Spinal cord (tissue), 3 donors: ENCODE data around the gene ZBTB7C.

- PRO-cap, result no peak
- RAMPAGE, long total RNA, result no peak
Observed at GRCh38 chr18:44779020-44779717, 98.5 kb downstream of the SETBP1 start.

- PRO-cap, result no peak
- RAMPAGE, long total RNA, result no peak
Observed at GRCh38 chr18:44783828-44784111, 103.1 kb downstream of the SETBP1 start.

- PRO-cap, result no peak
- RAMPAGE, long total RNA, result no peak
Observed at GRCh38 chr18:45686702-45686980, 37.3 kb upstream of the SLC14A1 start.

- PRO-cap, result no peak
- RAMPAGE, long total RNA, result no peak
Observed at GRCh38 chr18:45686981-45687653, 36.9 kb upstream of the SLC14A1 start.

- PRO-cap, result no peak
- RAMPAGE, long total RNA, result no peak
Observed at GRCh38 chr18:45688803-45689333, 35.1 kb upstream of the SLC14A1 start.

- PRO-cap, result no peak
- RAMPAGE, long total RNA, result no peak
Observed at GRCh38 chr18:45739133-45739838, 15.3 kb downstream of the SLC14A1 start.

DNA sequence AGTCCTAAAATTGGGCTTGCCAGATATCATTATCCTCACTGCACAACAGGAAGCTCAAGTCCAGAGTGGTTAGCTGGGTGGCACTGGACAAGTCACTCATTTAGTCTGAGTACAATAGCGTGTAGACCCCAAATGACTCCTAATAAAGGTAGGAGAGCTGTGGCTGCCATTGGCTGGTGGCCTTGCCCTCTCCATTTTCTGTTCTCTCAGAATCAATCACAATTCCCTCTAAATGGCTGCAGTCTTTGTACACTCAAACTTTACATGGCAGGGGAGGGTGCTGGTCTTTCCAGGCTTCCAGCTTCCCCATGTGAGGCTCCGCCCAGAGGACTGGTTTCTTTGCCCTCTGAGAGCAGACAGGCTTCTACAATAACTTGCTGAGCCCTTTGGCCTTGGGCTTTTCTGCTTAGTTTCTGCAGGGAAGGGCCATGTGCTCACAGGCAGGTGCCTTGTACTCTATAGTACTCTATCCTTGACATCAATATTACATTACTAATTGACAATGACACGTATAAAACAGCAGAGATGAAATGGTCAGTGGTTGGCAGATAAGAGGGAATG lies 11.6 kb downstream of the PSTPIP2 start:
- PRO-cap, result no peak
- RAMPAGE, long total RNA, result no peak

DNA sequence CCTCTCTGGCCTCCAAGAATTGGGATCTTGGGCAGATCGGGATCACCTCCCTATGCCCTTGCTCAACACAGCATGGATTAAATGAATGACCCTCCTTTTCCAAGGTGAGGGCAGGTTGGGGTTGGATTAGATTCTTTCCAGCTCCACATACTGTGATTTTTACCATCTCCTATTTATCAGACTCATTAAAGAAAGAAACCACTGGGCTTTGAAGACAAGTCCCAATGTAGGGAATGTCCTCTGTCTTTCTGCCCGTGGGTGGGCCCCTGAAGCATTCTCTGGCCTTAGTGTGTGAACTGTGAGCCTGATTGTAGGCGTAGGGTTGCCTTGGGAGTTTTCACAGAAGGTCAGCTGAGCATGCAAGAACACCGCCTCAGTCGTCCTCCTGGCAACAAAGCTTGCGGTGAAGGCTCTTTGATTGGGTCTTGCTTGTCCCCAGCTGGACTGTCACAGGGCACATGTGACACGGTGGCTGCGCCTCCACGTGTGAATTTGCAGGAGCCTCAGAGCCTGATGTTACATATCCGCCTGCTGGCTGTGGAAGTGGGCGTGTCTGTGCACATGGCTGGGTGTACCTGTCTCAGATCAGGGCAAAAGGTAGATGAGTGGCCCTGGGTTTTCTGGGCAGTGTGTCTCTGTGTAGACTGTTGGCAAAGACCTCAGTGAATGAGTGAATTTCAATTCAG lies 1.0 kb upstream of the RNF165 start:
- PRO-cap, result no peak
- RAMPAGE, long total RNA, result no peak

DNA sequence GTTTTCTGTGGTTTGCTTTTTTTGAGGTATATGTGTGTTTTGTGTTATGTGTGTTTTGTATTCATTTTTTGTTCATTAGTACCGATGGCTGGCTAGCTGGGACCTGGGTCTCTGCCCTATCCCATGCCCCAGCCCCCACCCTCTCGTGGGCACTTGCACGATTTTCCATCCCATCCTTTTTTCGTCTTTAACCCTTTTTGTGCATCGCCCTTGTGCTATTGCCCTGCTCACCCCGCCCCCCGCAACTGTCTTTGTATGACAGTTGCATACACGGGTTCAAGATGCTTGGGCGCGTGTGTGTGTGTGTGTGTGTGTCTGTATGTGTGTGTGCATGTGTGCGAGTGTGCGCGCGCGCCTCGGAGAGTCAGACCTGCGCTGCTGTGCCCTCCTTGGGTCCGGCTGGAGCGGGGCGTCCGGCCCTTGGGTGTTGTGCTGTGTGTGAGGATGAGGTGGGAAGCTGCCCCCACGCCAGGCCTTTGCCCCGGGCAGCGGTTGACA lies 984 bp downstream of the RNF165 start:
- PRO-cap, result no peak
- RAMPAGE, long total RNA, result no peak

GRCh38 chr18:46356262-46356759 lies 22.5 kb downstream of the RNF165 start:
- PRO-cap, result no peak
- RAMPAGE, long total RNA, result no peak

GRCh38 chr18:46823219-46823835 lies 66.5 kb upstream of the ST8SIA5 start:
- PRO-cap, result no peak
- RAMPAGE, long total RNA, result no peak

DNA sequence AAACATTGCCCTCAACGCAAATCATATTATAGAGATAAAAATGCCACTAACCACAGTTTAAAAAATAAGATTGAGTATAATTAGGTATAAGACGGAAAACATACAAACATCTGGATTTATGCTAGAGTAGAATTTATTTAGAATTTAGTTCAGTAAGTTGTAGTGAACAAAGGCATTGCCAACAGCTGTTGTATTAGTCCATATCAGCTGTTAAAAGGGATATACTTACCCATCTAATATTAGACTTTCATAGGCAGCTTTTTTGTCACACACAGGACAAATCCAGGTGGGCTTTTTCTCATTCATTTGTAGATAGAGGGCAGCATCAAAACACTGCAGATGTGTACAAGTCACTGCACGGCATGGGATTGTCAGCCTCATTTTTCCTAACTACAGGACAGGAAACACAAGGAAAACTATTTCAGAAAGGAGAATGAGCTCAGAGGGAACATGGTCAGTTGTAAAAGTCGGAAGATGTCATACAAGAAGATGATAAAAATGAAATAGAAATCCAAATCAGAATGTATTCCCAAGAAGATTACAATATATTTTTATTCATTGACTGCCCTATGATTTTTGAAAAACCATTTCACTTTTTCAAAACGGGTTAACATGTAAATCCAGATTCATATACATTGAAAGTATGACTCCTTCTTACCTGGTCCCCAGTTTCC lies 79.4 kb upstream of the ST8SIA5 start:
- PRO-cap, result no peak
- RAMPAGE, long total RNA, result no peak

- PRO-cap, result no peak
- RAMPAGE, long total RNA, result no peak
Observed at GRCh38 chr18:47149167-47149836, 998 bp downstream of the HDHD2 start.

- PRO-cap, result no peak
- RAMPAGE, long total RNA, result no peak
Observed at GRCh38 chr18:47749061-47749525, 181.4 kb downstream of the SMAD2 start.

DNA sequence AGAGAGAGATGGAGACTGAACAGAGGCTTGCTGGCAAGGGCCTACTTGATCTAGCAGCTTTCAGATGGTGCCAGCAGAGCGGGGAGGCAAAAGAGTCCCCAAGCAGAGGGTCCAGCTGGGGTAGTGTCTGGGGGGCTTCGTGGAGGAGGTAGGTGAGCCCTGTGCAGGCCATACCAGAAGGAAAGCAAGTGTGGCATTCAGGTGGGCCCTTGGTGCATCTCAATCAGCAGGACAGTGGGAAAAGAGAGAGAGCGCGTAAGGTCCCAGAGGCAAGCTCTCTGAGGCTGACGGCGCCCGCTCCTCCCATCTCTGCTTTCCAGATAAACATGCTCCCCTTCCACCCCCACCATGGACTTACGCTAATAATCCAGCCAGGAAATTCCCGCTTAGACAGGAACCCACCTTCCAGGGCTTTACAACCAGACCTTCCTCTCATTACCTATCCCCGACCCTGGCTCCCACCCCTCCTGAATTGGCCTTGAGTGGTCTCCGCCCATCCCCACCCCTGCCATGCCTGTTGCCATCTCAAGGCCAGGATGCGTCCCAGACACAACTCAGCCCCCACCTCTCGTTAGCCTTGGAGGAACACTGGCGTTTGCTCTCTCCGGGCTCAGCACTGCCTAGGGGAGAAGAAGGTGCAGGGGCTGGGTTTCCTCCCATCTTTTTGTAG lies 131.2 kb downstream of the SMAD2 start:
- PRO-cap, result no peak
- RAMPAGE, long total RNA, result no peak

GRCh38 chr18:47825442-47825858 lies 105.0 kb downstream of the SMAD2 start:
- PRO-cap, result no peak
- RAMPAGE, long total RNA, result no peak

DNA sequence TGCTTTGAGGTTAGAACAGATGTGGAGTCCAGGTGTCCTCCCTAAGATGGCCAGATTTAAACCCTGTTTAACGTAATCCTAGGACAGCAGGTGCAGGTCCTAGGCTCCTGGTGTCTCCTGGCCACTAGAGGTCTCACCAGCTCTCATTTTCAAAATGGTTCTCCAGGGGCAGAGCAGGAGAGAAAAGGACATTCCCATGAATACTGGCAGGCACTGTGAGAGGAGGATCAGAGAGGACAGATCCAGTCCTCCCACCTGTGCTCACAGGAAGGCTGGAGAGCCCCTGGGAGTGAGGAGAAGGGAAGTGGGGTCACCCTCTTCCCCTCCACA lies 100.6 kb upstream of the SMAD2 start:
- PRO-cap, result no peak
- RAMPAGE, long total RNA, result no peak

- PRO-cap, result no peak
- RAMPAGE, long total RNA, result no peak
Observed at GRCh38 chr18:48236591-48236953, 172.6 kb downstream of the ZBTB7C start.

- PRO-cap, result no peak
- RAMPAGE, long total RNA, result no peak
Observed at GRCh38 chr18:48409048-48410109, at the start of gene ZBTB7C. TSS of gene ZBTB7C (minus strand) at chr18:48409383.

DNA sequence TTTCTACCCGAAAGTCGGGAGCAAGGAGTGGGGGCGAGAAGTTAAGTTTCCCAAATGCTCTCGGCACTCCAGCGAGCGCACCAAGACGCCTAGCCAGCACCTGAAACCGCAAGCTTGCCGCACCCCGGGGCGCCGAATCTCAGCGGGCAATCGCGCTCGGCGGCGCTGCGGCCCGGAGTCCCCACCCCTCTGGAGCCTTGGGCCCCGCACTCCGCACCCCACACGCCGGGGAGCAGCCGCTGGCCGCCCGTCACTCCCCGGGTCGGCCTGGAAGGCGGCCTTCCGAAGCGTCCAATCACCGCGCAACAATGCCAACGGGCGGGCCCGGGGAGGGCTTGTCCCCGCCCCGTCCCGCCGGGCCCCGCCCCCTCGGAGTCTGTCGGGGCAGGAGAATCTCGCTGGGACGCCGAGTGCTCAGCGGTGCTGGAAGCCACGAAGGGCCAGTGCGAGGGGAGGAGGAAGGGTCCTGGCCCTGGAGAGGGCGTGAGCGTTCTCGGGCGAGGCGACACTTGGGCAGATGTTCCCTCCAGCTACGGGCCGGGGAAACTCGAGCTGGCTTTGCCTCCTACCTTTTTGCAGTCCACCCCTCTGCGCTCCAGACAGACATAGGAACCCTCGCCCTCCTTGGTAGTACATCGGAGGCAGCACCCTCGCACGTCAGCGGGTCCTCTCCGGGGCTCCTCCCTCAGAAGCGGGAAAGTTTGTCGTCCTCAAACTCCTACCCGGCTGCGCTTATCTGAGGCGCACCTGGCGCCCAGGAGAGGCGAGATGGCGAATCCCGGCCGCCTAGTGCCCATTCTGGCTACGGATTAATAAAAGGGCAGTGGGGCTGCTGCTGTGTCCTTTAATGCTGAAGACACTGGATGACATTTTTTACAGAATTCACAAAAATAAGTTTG lies 1.2 kb upstream of the ZBTB7C start:
- PRO-cap, result no peak
- RAMPAGE, long total RNA, result no peak